IMR-90 (cell line): ENCODE data around the genes RAPGEF1, TTF1 and SPACA9.

DNA sequence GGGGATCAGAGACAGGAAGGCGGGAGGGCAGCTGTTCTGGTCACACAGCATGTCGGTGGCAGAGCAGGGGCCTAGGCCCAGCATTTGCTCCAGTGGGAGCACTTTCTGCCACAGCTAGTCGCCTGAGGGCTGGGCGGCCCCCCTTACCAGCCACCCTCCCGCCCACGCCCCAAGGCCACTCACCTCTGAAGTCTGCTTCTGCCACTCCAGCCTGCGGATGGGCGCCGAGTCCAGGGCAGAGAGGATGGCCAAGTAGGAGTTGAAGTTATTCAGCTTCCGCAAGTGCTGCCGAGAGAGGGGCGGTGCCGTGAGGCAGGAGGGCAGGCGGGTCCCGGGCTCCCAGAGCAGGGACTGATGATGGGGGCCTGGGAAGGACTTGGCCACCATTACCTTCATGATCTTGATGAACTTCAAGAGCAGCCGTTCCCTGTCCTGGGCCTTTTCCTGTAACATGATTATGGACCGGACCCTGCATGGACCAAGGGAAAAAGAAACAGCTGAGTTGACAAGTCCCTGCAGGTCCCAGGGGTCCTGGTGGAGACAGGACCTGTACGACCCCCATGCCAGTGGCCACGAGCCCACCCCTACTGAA lies 38.9 kb downstream of the PRRT1B start:
- RRBS = no CpG with 5 or more reads among the region's 19 CpGs
CAGE:
- cytosol, long polyA plus RNA = no peak
- long polyA plus RNA = no peak
- nucleus, long polyA plus RNA = no peak

- RRBS = no CpG with 5 or more reads among the region's 12 CpGs
CAGE:
- cytosol, long polyA plus RNA = no peak
- long polyA plus RNA = no peak
- nucleus, long polyA plus RNA = no peak
Observed at GRCh38 chr9:131641454-131642003, 96.2 kb downstream of the PRRT1B start.

DNA sequence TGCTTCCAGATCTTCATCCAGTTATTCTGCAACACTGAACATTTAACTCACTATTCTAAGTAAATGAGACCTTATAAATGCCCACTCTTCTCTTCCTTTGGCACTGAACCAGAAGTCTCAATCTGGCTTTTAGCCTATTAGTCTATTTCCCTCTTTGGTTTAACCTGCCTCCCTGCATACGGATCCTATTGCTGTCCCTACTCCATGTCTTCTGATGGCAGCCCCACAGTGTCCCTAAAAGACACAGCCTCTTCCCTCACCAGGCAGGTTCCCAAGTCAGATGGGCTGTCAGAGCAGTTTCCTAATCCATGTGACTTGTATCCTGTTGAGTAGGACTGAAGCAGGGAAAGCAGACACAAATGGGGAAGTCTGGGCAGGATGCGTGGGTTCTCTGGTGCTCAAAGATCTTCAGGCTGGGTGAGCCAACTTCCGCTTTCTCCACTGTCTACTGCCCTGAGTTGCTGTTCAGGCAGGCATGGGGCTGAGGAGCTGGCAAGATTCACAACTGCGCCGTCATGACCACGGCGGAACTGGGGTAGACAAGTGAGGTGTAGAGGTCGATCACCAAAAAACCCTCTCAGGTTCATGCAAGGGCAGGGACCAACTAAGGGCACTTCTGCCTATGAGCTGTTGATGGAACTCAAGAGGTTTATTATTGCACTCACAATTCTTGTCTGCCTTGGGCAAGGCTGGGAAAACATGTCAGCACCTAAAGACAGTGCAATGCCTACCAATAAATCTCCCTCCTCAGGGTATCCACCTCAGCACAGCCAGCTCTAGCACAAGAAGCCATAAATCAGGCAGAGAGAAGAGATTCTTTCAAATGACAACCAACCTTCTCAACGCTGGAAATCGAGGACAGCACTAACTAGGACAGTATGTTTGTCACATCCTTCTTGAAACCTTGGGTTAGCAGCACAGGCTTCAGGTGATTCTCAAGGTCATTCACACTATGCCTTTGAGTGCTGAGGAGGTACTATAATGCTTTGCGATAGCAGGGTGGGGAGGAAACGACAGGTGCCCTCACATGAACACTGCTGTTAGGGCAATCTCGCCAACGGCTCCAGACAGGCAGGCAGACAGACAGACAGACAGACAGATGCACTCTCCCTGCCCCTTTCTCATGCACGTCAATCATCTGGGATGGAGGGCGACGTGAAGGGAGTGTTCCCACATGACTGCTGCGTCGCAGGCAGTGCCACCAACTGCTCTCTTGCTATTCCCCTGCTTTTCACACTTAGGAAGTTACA lies 83.3 kb downstream of the RAPGEF1 start:
- RRBS = no CpG with 5 or more reads among the region's 19 CpGs
CAGE:
- cytosol, long polyA plus RNA = no peak
- long polyA plus RNA = no peak
- nucleus, long polyA plus RNA = no peak

DNA sequence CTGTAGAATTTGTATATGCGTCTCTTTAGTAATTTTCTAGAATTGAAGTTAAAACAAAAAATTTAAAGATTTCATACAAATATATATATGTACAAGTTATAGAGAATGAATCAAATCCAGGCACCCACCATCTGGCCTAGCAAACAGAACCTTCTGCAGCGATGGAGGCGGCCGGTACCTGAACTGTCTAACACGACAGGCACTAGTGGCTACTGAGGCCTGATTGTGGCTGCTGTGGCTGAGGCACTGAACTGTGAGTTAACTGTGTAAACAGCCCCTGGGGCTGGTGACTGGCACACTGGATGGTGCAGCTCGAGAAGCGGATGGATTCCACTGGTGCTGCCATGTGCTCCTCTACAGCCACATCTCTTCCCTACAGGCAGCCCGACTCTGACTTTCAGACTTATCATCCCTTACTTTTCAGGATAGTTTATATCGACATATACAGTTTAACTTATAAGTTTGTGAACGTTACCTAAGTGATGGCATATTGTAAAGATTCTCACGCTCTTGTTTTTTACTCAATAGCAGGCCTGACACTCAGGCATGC lies 82.4 kb downstream of the RAPGEF1 start:
- RRBS = no CpG with 5 or more reads among the region's 11 CpGs
CAGE:
- cytosol, long polyA plus RNA = no peak
- long polyA plus RNA = no peak
- nucleus, long polyA plus RNA = no peak

DNA sequence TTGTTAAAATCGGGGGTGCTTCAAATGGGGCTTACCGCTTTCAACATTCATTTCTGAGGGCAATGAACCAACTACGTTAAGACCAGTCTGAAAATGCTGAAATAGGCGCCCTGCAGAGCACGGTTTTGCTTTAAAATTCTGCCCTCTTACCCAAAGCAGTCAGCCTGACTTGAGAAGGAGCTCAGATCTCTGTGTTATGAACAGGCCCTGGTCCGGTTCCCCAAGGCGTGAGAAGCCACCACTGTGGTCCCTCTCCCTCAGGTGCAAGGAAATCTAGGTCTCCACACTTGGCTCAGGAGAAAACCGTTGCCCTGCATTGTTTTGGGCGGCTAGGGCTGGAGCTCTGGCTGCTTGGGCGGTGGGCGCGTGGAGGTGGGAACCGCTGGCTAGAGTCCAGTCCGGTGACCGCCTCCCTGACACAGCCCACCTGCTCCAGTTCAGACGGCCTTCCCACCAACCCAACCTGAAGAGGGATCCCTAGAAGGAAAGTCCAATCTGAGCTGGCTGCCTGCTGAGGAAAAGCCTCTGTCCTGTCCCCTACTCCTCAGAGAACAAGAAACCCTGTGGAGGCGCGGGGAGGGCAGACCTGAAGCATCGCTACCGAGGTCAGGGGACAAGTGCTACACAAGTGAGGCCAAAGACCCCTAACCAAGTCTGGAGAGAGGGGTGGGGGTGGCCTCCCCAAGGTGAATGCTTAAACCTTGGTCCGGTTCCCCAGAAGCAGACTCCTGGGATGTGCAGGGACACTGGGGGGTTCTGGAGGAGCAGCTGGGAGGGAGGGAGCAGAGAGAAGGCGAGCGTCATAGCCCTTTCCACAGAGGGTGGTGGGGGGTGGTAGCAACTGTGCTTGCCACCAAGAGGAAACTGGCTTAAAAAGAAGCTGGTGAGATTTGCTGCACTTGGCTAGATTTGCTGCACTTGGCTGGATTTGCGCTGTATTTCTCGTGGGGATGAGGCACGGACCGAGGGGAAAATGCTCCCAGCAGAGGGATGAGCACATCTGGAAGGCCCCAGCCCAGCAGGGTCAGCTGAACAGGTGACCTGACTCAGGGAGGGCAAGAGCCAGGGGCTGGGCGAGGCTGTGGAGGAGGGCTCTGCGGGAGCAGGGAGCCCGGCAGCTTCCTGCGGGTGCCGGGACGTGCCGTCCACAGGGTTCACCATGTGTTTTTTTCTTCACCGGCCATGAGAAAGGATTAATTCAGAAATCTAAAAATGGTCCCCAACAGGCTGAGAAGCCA lies 65.2 kb downstream of the RAPGEF1 start:
- RRBS = no CpG with 5 or more reads among the region's 35 CpGs
CAGE:
- cytosol, long polyA plus RNA = no peak
- long polyA plus RNA = no peak
- nucleus, long polyA plus RNA = no peak

- RRBS = no CpG with 5 or more reads among the region's 18 CpGs
CAGE:
- cytosol, long polyA plus RNA = no peak
- long polyA plus RNA = no peak
- nucleus, long polyA plus RNA = no peak
Observed at GRCh38 chr9:131681466-131682232, 58.2 kb downstream of the RAPGEF1 start.

DNA sequence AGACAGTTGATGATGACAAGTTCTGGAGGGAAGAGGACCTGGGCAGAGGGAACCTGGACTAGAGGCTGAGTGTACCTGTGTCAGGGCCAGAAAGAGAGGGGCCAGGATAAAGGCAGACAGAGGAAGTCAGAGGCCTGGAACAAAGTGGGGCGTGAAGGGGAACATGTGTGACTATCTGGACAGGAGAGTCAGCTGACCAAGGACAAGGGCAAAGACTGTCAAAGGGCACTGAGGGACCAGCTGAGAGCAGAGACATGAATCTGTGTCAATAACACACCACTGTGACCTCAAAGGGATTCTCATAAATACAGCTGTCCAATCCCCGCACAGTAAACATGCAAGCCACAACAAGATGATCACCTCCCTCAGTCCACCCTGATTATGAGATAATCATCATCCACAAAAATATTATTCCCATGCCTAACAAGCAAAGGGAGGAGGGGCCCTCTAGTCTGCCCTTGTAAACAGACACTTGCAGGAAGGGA lies 42.0 kb downstream of the RAPGEF1 start:
- RRBS = no CpG with 5 or more reads among the region's 2 CpGs
CAGE:
- cytosol, long polyA plus RNA = no peak
- long polyA plus RNA = no peak
- nucleus, long polyA plus RNA = no peak

- RRBS = no CpG with 5 or more reads among the region's 11 CpGs
CAGE:
- cytosol, long polyA plus RNA = no peak
- long polyA plus RNA = no peak
- nucleus, long polyA plus RNA = no peak
Observed at GRCh38 chr9:131713967-131714714, 25.7 kb downstream of the RAPGEF1 start.

DNA sequence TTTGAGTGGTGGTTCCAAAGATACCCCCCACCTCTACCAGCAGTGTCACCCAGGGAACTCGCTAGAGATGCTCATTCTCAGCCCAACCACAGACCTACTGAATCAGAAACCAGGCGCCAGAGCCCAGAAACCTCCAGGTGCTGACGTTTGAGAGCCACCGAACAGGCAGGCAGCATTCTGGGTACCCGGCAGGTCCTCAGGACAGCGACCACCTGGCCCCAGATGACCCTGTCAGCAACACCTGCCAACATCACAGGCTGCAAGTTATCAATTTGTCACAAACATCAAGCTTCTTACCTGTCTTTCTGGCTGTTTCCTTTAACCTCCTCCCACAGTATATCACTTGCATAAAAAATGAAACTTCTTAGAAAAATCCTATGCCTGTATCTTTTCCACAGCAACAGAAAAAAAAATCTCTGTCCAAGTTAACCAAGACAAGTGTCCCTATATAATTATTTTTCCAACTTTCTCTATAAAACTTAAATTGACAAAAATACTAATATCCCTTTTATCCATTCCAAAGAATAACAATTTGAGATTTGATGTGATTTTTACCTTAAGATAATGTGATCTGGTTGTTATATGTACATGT lies 19.4 kb downstream of the RAPGEF1 start:
- RRBS = no CpG with 5 or more reads among the region's 6 CpGs
CAGE:
- cytosol, long polyA plus RNA = no peak
- long polyA plus RNA = no peak
- nucleus, long polyA plus RNA = no peak

DNA sequence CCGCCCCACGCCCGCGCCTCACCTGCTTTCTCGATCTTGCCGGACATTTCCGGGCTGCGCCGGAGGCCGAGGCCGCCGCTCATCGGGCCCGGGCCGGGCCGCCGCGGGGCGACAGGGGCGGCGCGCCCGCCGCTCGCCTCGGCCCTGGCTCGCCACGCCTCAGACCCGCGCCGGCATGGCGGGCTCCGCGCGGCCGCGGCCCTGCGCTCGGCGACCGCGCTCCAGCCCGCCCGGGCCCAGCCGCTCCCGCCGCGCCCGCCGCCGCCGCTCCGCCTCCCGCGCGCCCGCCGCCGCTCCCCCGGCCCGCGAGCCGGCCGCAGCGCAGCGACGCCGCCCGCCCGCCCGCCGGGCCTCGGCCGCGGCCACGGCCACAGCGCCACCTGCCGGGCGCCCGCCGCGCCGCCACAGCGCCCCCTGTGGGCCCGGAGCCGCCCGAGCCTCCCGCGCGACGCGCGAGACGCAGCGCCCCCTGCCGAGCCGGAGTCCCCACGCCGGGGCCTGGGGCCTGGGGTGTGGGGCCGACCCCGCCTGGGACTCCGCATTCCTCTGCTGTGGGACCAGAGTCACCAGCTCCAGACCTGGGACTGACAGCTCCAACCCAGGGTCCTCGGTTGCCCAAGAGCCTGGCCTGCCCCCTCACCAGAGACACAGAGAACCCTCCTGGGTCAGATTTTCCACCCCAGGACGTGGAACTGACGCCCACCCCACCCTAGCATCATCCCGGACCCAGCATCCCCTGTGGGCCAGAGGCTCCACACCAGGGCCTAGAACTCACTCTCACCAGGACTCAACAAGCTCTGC lies at the start of gene RAPGEF1:
TSS of gene RAPGEF1 (minus strand) at position 329 of the 801 bp plus-strand sequence.
- RRBS = 1% methylated on average over 85 of the region's 106 CpGs
CAGE:
- cytosol, long polyA plus RNA = no peak
- long polyA plus RNA = no peak
- nucleus, long polyA plus RNA = no peak

DNA sequence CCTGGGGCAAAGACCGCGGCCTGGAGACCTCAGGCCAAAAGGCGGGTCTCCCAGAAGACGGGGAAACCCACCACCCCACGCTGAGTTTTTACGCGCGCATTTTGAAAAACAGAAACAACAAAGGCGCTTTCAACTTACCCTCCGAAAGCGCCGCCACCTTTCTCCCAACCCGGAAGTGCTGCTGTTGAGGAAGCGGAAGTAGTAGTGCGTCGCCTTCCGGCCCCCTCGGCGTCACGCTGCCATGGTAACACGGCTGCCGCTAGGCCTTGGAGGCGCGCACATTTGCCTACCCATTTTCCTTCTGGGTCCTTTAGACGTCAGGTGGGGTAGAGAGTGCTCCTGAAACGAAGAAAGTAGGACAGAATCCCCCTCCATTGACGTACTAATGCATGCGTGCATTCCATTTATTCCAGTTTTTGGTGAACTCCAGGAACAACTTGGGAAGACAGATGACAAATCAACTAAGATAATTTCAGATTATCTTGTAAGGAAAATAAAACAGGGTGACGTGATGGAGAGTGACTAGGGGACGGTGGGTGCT lies at the start of gene TTF1:
TSS of gene TTF1 (minus strand) at position 189 of the 541 bp plus-strand sequence.
- RRBS = 0% methylated on average over 1 of the region's 30 CpGs
CAGE:
- cytosol, long polyA plus RNA = start-site peak on the minus strand centred at position 163 of the sequence, 22 bp wide, 86 and 36 reads in 2 replicates
- long polyA plus RNA = start-site peak on the minus strand centred at position 166 of the sequence, 28 bp wide, 115 and 41 reads in 2 replicates
- nucleus, long polyA plus RNA = no peak

DNA sequence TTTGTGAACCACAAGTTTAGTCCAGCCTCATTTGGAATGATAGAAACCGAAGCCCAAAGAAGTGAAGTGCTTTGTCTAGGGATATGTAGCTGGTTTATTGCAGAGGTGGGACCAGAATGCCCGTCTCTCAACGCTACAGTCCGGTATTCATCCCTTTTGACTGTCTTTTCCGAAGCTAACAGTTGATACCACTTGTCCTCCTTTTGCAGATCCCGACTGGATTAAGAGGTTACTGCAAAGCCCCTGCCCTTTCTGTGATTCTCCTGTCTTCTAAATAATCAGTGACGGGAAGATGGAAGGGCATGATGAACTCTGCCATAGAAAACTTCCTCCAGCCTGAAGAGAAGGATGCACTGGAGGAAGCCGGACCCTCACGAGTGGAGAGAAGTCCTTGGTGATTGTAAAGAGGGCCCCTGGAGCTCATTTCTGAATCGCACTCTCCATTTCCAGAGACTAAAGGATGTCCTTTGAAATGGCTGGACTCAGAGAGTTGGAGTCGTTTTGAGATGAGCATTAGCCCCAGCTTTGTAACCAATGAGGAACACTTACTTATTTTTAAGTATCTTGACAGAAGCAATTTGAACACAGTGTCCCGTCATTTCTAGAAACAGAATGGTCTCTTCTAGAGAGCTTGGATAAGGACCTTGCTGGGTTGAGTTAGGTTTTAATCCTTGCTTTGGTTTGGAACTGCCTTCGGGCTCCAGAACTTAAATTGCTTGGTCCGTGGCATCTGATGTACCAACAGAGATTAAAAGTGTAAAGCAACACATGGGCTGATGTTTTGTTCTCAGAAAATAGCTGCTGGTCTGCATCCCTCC lies 18.6 kb downstream of the GTF3C4 start:
- RRBS = no CpG with 5 or more reads among the region's 14 CpGs
CAGE:
- cytosol, long polyA plus RNA = no peak
- long polyA plus RNA = no peak
- nucleus, long polyA plus RNA = no peak

GRCh38 chr9:132729875-132730748 lies 59.8 kb downstream of the GTF3C4 start:
- RRBS = no CpG with 5 or more reads among the region's 18 CpGs
CAGE:
- cytosol, long polyA plus RNA = no peak
- long polyA plus RNA = no peak
- nucleus, long polyA plus RNA = no peak

DNA sequence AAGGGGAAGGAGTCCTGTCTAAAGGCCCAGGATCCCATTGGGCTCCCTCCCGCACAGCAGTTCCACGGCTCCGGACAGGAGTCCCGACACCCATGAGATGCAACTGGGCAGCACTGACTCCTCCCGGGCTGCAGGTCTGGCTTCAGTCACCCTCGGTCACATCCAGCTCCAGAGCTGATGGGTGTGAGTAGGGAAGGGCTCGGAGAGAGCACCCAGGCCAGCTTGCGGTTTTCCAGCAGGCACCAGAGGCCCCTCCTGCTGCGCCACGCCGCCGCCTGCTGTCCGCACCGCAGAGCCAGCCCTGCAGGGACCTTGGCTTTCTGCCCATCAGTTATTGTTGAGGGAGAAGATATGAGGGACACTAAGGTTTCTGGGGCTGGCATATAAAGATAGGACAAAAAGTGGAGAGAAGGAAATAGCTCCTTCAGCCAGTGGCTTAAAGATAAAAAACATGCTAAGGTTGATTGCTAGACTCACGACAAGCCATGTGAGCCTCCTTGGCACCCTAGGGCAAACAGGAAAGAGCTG lies 79.1 kb downstream of the AK8 start:
- RRBS = 83% methylated on average over 3 of the region's 15 CpGs
CAGE:
- cytosol, long polyA plus RNA = no peak
- long polyA plus RNA = no peak
- nucleus, long polyA plus RNA = no peak

GRCh38 chr9:132820612-132821163 lies 57.4 kb downstream of the AK8 start:
- RRBS = no CpG with 5 or more reads among the region's 10 CpGs
CAGE:
- cytosol, long polyA plus RNA = no peak
- long polyA plus RNA = no peak
- nucleus, long polyA plus RNA = no peak

DNA sequence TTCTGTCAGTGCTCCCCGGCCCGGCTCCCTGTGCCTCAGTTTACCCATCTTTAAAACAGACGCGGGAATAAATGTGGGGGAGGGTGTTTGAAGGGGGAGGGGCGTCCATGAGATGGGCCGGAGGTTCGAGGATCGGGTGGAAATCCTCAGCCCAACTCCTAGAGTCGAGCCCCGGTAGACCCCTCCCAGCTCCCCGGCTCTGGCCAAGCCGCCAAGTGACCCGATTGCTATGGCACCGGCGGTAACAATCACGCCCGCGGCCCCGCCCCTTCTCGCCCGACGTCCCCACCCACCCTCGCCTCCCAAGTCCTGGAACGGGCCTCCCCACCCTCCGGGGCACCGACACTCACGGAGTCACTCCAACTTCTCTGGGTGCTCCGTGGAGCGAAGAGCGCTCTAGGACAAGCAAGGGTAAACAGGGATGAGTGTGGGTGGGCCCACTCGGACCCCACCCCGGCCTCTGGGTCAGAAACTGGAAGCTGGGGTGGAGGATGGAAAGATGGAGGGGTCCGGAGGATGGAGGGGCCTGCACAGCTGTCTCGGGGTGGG lies at the start of gene SPACA9:
TSS of gene SPACA9 (plus strand) at position 295 of the 549 bp plus-strand sequence.
- RRBS = 3% methylated on average over 20 of the region's 34 CpGs
CAGE:
- cytosol, long polyA plus RNA = no peak
- long polyA plus RNA = start-site peak on the plus strand centred at position 298 of the sequence, 73 bp wide, 16 and 28 reads in 2 replicates
- nucleus, long polyA plus RNA = no peak

DNA sequence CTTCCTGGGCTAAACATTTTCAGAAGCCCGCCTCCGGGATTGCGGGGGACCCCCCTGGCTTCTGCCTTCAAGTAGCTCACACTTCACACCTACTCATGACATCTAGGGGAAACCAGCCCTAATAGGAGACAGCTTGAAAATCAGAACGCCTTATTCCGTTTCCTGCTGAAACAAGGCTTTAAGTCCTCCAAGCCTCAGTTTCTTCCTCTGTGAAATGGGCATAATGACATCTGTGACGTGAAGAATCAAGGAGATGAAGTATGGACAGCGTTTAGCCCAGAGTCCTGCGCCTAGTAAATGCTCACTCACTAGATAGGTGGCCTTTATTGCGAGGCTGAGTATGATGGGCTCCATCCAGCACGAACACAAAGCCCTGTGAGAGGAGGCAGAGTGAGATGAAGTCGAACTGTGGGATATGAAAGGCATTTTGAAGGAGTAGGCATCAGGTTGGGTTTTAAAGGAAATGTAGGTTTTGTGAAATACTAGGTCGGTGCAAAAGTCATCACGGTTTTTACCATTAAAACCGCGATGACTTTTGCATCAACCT lies 881 bp upstream of the TSC1 start:
- RRBS = no CpG with 5 or more reads among the region's 15 CpGs
CAGE:
- cytosol, long polyA plus RNA = no peak
- long polyA plus RNA = no peak
- nucleus, long polyA plus RNA = no peak

DNA sequence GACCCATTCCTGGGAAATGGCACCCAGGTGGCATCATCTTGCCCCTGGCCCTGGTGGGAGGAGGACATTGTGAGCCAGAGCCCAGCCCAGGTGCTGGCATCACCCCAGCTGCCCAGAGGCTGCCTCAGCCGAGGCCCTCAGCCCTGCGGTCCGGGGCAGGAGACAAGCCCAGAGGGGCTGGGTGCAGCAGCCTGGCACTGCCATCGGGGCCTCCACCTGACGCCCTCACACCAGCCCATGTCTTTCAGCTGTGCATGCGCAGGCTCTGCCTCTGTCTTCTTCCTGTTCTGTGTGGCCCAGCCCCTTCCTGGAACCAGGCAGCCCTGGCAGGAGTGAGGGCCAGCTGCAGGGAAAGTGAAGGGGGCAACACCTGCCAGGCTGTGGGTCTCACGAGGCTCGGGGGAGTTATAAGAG lies 4.8 kb upstream of the CEL start:
- RRBS = no CpG with 5 or more reads among the region's 8 CpGs
CAGE:
- cytosol, long polyA plus RNA = no peak
- long polyA plus RNA = no peak
- nucleus, long polyA plus RNA = no peak

DNA sequence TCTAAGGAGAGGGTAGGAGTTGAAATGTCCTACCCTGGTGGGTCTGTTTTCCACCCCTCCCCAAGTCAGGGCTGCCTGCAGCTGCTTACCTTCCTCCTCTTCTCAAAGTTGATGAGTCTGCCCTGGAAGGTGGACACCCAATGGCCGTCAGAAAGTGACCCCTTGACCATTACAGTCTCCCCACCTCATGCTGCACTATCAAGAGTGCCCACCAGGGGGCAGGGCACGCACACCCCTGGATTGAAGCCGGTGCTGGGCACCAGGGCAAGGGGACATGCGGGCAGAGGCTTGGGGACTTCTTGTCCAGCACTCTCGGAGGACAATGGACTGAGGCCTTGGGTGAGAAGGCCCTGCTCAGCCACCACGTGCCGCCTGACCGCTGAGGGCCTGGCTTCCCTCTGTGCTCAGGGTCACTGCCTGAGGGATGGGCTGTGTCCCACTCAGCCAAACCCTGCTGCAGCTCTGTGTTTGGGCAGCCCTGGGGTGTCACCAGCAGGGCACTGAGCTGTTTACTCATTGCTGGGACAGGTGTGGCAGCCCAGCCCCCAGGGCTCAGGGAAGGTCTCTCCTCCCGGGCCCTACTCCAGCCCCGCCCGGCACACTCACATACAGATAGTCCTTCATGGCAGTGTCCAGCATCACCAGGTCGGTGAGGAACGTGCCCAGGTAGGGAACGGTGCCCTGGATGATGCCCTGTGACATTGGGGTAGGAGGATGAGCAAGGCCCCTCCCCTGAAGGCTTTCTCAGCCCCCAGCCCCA lies 17.7 kb downstream of the RALGDS start:
- RRBS = no CpG with 5 or more reads among the region's 14 CpGs
CAGE:
- cytosol, long polyA plus RNA = no peak
- long polyA plus RNA = no peak
- nucleus, long polyA plus RNA = no peak

DNA sequence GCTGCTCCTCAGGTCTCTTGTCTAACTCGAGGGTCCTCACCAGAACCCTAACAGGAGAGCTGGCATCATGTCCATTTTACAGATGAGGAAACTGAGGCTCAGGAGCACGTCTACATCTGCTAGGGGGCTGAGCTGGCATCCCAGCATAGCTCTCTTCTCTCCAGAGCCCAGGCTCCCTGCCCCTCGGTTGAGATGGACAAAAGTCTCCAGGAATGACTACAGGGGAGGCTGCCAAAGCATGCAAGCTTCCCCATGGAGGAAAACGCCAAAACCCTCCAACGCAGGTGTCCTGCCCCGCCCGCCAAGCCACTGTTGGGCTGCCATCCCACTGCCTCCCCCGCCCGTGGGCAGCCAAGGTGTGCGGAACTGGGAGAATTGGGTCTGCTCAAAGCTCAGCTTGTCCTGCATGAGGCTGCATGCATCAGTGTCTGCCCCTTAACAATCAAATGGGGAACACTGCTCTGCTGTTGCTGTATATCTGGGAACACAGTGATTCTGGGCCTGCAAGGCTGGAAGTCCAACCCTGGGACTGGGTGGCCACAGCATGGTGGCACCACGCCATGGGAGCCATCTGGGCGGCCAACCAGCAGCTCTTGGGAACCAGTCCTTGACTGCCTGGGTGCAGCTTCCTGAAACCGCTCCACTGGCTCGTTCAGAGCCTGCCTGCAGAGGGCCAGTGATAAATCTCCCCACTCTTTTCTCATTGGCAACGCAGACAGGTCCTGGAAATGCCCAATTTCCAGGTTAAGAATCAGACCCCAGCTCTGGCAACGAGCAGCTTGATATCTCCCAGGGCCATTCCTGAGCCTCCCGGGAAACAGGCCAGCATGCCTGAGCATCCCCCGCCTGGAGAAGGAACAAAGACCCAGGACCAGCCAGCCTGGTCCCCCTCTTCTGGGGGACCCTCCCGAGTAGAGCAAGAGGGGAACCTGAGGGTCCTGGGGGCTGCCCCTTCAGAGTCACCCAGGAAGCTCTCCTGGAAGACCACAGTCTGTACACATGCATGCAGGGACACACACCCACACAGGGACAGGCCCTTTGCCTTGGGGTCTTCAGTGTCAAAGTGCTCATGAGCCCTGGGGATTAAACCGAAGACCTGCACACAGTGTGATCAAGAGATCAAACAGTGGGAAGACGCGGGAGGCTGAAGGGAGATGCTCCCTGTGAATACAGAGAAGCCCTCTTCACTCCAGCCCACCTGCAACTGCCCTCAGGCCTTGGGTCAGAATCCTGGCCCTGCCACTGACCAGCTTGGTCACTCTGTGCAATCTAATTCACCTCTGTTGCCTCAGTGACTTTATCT lies 3.4 kb downstream of the RALGDS start:
- RRBS = no CpG with 5 or more reads among the region's 22 CpGs
CAGE:
- cytosol, long polyA plus RNA = no peak
- long polyA plus RNA = no peak
- nucleus, long polyA plus RNA = no peak